ENCODE measurements around a stretch of chr1.

DNA sequence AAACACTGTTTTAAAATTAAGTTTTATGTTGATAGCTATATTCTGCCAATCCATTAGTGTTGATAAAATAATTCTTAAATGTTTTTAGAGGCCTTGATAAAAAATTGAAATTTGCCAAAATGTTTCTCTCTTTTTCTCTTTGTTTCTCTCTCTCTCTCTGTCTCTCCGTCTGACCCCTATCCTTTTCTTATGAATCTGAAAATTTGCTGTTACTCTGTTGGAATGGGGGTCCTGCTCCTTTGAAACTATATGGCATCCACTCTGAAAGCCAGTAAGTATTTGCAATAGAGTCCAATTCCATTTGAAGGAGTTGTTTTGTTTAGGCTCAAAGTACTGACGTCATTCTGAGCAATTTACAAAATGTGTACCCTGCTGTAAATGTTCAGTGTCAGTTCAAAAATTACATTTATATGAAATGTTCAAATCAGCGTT lies 252.7 kb upstream of the ADGRL4 start:
- PRO-cap, result no peak
- RAMPAGE, long total RNA, 4 experiments, result no peak in any of the 4 experiments

GRCh38 chr1:80045515-80045714 lies 1038.9 kb upstream of the ADGRL4 start:
- PRO-cap, result no peak
- RAMPAGE, long total RNA, 4 experiments, result no peak in any of the 4 experiments

GRCh38 chr1:81158350-81158853 lies 642.3 kb upstream of the ADGRL2 start:
- PRO-cap, result no peak
- RAMPAGE, long total RNA, 4 experiments, result no peak in any of the 4 experiments

DNA sequence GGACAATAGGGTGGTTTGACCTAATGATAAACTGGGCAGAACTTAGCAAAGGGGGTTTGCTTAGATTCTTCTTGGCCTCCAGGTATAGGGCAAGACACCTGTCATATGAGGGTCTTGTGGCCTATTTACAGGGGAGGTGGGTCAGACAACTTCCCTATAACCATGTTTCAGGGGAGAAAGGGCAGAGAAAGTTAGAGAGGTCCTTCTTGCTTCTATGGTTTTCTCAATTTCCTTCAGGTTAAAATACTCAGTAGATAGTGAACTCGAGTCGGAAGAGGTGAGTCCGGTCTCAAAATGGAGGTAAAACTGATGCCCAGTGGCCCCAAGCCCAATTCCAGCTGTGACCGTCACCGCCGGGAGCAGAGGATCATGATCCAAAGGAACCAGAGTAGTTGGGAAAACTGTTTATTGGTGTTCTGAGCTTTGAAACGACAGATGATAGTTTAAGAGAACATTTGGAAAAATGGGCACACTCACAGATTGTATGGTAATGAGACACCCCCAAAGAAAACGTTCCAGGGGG lies 374.5 kb upstream of the ADGRL2 start:
- PRO-cap, result no peak
- RAMPAGE, long total RNA, 4 experiments, result no peak in any of the 4 experiments

GRCh38 chr1:81437651-81437977 lies 363.1 kb upstream of the ADGRL2 start:
- PRO-cap, result no peak
- RAMPAGE, long total RNA, 4 experiments, result no peak in any of the 4 experiments

DNA sequence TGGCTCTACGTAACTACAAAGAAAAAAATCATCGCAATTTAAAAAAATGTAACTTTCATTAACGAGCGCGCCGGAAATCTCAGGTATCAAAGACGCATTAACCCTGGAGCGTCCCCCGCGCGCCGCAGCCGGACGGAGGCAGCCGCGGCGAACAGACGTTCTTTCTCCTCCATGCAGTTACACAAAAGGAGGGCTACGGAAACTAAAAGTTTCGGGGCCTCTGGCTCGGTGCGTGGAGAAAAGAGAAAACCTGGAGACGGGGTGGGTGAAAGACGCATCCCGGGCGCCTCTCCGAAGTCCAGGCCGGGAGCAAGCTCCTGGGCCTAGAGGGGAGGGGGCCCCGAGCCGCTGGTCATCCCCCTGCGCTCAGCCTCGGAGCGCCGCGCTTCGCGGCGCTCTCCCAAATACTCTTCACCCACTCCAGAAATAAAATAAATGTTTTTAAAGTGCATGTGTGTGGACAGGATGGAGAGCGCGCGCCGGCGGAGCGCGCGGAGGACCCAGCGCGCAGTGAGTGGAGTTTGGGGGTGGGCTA lies 415 bp upstream of the ADGRL2 start:
- PRO-cap, result bidirectional peak, plus-strand start at position 125 of the sequence, minus-strand start at position 183 of the sequence; bidirectional peak, plus-strand start at position 457 of the sequence, minus-strand start at position 406 of the sequence
- RAMPAGE, long total RNA, 4 experiments, result start-site peak on the plus strand in 4 of 4 experiments, centred at positions 239 to 299 of the sequence, 33 to 95 reads per replicate

- PRO-cap, result no peak
- RAMPAGE, long total RNA, 4 experiments, result no peak in any of the 4 experiments
Measured at GRCh38 chr1:83479823-83480117, 519.2 kb downstream of the TTLL7 start.

DNA sequence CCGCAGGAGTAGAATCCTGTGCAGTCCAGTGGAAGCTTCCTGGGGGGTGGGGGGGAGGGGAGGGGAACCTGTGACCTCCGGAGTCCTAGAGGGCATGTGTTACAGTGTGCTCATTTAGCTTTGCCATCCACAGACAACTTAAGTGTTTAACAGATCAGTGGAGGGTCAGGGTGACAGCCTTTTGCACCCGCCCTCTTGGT lies 18.1 kb upstream of the PRKACB start:
- PRO-cap, result no peak
- RAMPAGE, long total RNA, 4 experiments, result no peak in any of the 4 experiments

GRCh38 chr1:84164110-84165102 lies 20.3 kb downstream of the PRKACB start:
- PRO-cap, result no peak
- RAMPAGE, long total RNA, 4 experiments, result no peak in any of the 4 experiments

DNA sequence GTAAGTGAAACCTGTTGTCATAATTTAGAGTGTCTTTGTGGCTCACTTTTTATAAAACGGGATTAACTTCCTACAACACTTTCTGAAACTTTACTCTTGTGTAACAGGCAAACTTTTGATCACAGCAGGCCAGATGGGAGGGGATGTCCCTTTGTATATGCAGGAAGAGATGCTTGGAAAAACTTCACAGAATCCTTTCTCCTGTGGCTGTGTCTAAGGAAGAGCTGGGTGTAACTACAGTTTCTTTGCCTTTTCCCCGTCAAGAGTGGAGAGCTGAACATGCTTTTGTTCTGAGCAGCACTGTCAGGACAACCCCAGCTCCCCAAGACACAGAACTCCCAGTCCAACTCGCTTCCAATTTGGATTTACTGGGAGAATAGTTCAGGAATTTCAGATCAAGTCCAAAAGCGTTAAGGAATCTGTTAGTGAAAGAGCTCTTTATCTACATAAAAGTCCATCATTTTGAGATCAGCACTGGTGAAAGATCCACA lies 1.7 kb upstream of the SAMD13 start:
- PRO-cap, result no peak
- RAMPAGE, long total RNA, 4 experiments, result no peak in any of the 4 experiments

GRCh38 chr1:84504185-84505073 lies 1.8 kb upstream of the SPATA1 start:
- PRO-cap, result no peak
- RAMPAGE, long total RNA, 4 experiments, result no peak in any of the 4 experiments

- PRO-cap, result no peak
- RAMPAGE, long total RNA, 4 experiments, result no peak in any of the 4 experiments
Measured at GRCh38 chr1:84632703-84633098, 57.6 kb downstream of the SSX2IP start.

DNA sequence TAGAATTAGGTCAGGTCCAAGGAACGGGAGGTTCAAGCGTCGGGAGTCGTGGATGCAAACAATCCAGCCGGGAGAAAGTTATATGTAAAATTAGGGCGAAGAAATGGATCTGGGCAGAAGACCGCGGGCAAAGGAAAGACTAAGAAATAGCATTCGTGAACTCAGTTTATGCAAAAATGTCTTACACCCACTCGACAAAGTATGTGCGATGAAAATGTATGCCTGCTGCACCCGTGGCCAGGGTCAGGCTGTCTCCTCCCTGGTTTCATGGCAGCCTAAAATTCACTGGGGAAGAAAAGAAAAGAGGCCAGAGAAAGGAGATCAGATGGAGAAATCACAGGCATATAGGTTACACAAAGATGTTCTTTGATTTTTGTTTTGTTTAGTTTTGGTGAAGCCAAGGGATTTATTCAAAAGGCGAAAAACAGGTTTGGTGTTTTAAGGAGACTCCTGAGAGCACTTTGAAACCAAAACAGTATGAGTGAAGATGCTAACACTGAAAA lies 780 bp upstream of the SSX2IP start:
- PRO-cap, result no peak
- RAMPAGE, long total RNA, 4 experiments, result no peak in any of the 4 experiments

DNA sequence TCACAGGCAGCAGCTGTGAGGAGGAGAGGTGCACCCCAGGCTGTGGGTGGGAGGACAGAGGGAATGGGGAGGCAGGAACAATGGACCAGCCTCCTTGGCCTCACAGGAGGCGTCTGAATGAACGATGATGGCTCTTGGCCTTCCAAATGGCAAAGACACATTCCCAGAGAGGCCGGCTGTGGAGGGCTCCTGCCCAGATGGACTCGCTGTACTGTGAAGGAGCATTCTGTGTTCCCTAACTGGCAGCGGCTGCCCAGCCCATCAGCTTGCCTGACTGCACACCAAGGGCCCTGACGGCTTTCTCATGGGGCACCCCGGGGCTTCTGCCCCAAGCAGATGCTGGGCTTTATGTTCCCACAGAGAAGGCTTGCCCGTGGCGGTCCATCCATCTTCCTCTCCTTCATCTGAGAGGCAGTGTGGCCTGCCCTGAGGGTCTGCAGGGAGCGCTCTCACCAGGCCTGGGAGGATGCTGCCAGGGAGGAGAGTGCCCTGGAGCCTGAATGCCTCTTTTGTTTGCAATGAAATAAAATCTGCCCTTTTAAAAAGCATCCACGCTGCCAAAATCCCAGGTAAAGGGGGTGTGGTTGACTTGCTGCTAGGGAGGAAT lies 84.4 kb upstream of the SSX2IP start:
- PRO-cap, result no peak
- RAMPAGE, long total RNA, 4 experiments, result no peak in any of the 4 experiments

DNA sequence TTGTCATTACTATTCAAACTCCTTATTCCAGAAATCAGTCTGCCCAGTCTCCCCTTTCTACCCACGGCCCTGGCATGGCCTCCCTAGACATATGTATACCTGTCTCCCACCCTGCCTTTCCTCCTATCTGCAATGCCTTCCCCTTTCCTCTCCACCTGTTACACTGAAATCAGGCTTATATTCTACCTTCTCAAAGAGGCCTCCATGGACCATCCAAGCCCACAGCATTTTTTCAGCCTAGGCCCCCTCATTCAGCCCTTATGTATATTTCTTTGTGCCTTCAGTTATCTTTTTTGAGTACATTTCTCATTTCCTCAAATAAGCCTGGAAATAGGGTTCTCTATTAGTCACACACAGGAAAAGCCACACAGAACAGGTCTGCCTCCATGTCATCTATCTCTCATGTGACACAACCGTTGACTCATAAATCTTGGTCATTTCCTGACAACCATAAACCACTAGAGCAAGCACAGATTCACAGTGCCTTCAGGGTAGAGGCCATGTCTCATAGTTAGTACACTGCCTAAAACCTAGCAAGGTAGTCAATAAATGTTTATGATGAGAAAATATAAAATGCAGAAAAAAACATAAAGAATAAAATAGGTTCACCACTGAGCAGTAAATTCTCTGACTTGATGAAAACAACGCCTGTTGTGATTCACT lies 38.7 kb downstream of the LPAR3 start:
- PRO-cap, result no peak
- RAMPAGE, long total RNA, 4 experiments, result no peak in any of the 4 experiments

- PRO-cap, result no peak
- RAMPAGE, long total RNA, 4 experiments, result no peak in any of the 4 experiments
Measured at GRCh38 chr1:84932937-84933639, 40.1 kb upstream of the LPAR3 start.

DNA sequence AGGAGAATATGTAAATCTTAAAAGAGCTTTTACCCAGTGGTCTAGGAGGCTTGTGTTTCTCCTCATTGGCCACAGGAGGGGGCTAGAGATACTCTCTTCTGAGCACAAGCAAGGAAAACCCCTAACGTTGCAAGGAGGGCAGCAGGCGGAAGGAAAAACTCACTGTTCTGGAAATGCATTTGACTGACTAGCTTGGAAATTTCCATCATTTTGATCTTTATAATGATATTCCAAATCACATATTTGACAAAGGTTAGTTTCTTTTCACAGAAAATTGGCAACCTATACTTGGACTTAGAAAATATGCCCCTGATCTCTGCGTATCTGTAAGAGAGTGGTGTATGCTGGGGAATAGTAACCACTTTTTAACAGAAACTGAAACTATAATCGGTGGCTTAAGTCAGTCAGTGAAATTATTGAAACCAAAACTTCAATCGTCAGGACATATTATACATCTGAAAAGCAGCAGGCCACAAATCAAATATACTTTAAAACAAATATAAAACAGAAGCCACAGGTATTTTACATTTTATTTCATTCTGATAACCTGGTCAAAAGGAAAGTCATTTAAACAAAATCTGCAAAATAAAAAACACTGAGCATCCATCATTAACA lies 51.8 kb downstream of the MCOLN2 start:
- PRO-cap, result unidirectional peak, plus-strand start at position 124 of the sequence
- RAMPAGE, long total RNA, 4 experiments, result no peak in any of the 4 experiments

GRCh38 chr1:85142886-85143305 lies 57.9 kb downstream of the SYDE2 start:
- PRO-cap, result no peak
- RAMPAGE, long total RNA, 4 experiments, result no peak in any of the 4 experiments

- PRO-cap, result no peak
- RAMPAGE, long total RNA, 4 experiments, result no peak in any of the 4 experiments
Measured at GRCh38 chr1:85199640-85200048, 1.2 kb downstream of the SYDE2 start.

- PRO-cap, result no peak
- RAMPAGE, long total RNA, 4 experiments, result no peak in any of the 4 experiments
Measured at GRCh38 chr1:85200328-85200489, 607 bp downstream of the SYDE2 start.